Ovary (tissue), 7 donors: ENCODE measurements around the gene RILP.

DNA sequence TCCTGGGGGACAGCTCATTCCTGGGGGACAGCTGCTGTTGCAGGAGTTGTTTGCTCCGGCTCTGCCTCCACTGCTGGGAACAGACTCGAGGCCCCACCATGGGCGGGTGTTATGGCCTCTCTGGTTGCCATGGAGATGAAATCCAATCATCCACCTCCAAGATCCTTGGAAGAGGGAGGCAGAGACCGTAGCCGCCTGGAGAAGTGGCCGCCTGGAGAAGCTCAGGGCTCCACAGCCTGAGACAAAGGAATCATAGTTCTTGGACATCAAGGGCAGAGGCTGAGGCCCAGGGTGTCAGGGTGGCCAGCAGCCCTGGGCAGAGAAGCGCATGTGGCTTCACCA lies 36.3 kb downstream of the ABR start:
- PRO-cap, 7 experiments, result no peak in any of the 7 experiments
- RAMPAGE, long total RNA, 2 experiments, result no peak in any of the 2 experiments

DNA sequence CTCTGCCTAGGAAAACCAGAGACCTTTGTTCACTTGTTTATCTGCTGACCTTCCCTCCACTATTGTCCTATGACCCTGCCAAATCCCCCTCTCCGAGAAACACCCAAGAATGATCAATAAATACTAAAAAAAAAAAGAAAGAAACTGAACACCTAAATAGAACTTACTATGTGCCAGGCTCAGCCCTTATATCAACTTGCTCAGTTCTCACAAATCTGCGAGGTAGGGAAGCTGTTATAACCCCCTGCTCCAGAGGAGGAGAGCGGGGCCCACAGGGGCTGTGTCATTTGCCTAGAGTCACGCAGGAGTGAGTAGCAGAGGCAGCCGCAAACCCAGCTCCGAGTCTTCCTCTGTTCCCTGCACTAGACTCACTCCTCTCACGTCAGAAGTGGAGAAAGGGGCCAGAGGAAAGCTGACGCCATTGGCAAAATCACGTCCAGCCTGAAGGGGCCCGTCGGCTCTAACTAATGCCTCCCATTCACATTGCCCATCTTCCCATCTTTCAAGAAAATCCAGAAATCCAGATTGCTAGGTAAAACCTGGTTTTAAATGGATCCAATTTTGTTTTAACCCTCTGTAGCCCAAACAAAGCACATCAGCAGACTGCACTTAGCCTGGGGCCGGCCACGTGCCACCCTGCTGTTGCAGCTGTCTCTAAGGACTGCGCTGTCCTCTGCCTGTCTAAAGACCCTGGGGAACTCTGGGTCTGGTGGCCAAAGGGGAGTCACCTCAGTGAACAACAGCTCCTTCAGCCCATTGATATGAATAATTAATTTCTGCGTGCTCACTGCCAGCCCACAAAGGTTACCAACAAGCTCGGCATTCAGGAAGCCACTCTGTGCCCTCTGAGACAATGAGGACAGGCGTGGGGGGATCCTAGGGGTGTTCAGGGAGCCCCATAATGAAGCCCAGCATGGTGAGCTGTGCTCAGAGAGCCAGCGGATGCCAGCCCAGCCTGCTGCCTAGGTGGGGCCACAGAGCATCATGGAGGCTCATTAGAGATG lies 36.6 kb upstream of the ABR start:
- PRO-cap, 7 experiments, result no peak in any of the 7 experiments
- RAMPAGE, long total RNA, 2 experiments, result no peak in any of the 2 experiments

DNA sequence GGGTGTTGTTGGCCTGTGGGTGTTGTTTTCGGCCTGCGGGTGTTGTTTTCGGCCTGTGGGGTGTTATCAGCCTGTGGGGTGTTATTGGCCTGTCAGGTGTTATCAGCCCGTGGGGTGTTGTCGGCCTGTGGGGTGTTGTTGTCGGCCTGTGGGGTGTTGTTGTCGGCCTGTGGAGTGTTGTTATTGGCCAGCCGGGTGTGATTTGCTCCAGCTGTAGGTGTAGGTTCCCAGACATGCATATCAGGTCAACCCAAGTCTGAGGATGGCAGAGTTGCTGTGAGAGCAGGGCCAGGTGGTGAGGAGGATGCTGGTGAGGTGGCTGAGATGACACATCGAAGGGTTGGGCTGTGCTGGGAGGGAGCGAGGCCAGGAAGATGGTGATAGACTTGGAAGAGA lies 7.2 kb downstream of the TRARG1 start:
- PRO-cap, 7 experiments, result no peak in any of the 7 experiments
- RAMPAGE, long total RNA, 2 experiments, result no peak in any of the 2 experiments

GRCh38 chr17:1353786-1354333 lies 46.2 kb downstream of the YWHAE start:
- PRO-cap, 7 experiments, result no peak in any of the 7 experiments
- RAMPAGE, long total RNA, 2 experiments, result no peak in any of the 2 experiments

- PRO-cap, 7 experiments, result peak in 7 of 7 experiments; most common plus-strand start chr17:1491317 (in 5); most common minus-strand start chr17:1491223 (in 4)
- RAMPAGE, long total RNA, 2 experiments, result no peak in any of the 2 experiments
Observed at GRCh38 chr17:1490462-1491471, 1.7 kb downstream of the MYO1C start.

DNA sequence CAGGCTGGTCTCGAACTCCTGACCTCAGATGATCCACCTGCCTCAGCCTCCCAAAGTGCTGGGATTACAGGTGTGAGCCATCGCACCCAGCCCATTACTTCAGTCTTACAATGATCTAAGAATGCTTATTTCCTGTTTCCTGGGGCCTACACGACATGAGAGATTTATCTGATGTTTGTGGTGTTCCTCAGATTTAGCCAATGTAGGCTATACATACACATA lies 10.5 kb upstream of the INPP5K start:
- PRO-cap, 7 experiments, result no peak in any of the 7 experiments
- RAMPAGE, long total RNA, 2 experiments, result no peak in any of the 2 experiments

DNA sequence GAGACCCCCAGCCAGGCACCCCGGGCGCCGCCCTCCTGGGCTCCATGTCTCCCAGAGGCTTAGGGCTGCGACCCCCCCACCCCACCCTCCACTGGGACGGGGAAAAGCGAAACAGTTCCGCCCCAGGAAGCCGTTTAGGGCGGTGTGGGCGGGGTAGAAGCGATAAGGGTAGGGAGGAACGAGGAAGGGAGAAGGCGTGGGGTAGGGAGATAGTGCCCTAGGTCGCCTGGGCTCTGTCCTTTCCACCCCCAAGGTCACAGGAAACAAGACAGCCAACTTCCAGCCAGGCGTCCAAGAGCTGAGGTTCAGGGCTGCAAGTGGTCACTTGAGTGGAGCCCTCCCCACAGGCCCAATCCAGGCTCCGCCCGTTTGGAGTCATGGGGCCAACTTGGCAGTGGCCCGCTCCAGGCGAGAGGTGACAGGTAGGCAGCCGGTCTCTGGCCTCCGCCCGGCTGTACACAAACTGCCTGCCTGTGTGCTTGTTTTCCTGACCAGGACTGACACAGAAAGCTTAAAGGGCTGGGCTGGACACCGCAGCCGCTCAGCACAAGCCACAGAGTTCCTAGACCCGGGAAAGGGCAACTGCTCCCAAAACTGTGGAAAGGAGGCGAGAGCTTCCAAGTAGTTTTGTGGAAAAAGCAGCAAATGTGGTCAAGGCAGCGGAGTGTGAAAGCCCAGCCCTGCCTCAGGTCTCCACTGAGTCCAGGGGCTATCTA lies at the start of gene RILP:
Gene RILP (minus strand): TSS at position 108 of the 716 bp plus-strand sequence.
- PRO-cap, 7 experiments, result peak in 4 of 7 experiments; most common plus-strand start position 407 of the sequence (in 2); most common minus-strand start position 319 of the sequence (in 4)
- RAMPAGE, long total RNA, 2 experiments, result no peak in any of the 2 experiments

DNA sequence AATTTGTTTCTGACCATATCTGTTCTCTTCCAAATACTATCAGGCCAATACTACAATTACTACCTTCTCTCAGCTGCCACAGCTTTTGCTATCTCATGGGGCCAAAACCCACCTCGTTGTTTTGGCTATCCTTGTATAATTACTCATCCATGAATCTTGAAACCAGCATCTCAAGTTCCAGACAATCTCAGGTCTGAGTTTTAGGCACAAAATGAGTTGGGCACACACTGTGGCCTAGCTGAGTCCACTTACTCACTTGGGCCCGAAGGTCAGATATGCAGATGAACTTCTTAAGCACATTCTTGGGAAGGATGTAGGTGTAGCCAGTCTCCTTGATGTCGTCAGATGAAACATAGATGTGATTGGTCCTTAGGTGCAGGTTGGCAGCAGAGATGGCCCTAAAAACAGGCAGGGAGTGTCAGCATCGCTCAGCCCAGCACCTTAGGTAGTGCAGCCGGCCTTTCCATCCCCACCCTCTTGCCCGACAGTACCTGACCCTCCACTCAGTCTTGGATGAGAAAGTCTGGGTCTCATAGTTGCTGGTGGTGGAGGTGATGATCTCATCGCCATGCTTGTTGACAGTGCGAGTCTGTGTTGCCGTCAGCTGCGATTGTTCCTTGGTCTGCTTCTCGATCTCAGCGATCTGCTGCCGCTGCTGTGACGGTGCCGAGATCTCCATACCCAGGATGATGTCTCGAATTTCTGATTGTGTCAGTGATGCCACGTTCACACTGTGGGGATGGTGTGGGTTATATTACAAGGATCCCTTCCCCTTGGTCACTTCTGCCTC lies 3.8 kb upstream of the RILP start:
- PRO-cap, 7 experiments, result no peak in any of the 7 experiments
- RAMPAGE, long total RNA, 2 experiments, result no peak in any of the 2 experiments

GRCh38 chr17:1669877-1670501 lies 14.7 kb downstream of the PRPF8 start:
- PRO-cap, 7 experiments, result no peak in any of the 7 experiments
- RAMPAGE, long total RNA, 2 experiments, result no peak in any of the 2 experiments

- PRO-cap, 7 experiments, result peak in 2 of 7 experiments; most common plus-strand start chr17:1774110 (in 2); most common minus-strand start chr17:1773969 (in 2)
- RAMPAGE, long total RNA, 2 experiments, result no peak in any of the 2 experiments
Observed at GRCh38 chr17:1773693-1774242, 11.9 kb downstream of the SERPINF1 start.

DNA sequence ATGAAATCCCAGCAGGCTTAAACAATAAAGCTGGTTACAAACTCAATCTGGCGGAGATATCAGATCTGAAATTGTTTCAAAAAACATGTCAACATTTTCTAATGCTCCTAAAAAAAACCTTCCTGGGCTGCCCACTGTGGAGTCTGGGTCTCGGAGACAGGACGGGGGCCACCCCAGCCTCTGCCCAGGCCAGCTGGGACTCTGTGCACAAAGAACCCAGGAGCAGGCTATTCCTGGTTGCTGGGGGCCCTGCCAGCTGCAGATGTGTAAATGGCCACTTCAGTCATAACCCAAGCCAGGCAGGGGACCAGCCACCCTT lies 28.5 kb downstream of the RTN4RL1 start:
- PRO-cap, 7 experiments, result no peak in any of the 7 experiments
- RAMPAGE, long total RNA, 2 experiments, result no peak in any of the 2 experiments

DNA sequence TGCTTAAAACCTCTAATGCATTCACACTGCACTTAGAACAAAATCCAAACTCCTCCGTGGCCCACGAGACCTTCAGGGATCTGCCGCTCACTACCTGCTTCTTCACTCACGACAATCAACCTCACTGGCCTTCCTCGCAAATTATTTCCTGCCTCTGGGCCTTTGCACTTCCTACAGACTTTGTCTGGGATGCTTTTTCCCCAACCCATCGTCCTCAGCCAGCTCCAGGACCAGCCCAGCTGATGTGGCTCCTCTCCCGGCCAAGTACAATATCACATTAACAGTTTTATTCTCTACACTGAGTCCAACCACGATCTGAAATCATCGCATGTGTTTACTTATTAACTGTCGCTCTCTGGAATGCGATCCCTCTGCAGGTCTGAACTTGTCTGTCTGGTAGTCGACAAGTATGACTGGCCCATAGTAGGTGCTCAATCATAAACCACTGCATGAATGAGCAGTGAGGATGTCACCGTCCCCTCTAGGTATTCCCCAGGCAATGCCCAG lies 28.0 kb downstream of the RTN4RL1 start:
- PRO-cap, 7 experiments, result no peak in any of the 7 experiments
- RAMPAGE, long total RNA, 2 experiments, result no peak in any of the 2 experiments

DNA sequence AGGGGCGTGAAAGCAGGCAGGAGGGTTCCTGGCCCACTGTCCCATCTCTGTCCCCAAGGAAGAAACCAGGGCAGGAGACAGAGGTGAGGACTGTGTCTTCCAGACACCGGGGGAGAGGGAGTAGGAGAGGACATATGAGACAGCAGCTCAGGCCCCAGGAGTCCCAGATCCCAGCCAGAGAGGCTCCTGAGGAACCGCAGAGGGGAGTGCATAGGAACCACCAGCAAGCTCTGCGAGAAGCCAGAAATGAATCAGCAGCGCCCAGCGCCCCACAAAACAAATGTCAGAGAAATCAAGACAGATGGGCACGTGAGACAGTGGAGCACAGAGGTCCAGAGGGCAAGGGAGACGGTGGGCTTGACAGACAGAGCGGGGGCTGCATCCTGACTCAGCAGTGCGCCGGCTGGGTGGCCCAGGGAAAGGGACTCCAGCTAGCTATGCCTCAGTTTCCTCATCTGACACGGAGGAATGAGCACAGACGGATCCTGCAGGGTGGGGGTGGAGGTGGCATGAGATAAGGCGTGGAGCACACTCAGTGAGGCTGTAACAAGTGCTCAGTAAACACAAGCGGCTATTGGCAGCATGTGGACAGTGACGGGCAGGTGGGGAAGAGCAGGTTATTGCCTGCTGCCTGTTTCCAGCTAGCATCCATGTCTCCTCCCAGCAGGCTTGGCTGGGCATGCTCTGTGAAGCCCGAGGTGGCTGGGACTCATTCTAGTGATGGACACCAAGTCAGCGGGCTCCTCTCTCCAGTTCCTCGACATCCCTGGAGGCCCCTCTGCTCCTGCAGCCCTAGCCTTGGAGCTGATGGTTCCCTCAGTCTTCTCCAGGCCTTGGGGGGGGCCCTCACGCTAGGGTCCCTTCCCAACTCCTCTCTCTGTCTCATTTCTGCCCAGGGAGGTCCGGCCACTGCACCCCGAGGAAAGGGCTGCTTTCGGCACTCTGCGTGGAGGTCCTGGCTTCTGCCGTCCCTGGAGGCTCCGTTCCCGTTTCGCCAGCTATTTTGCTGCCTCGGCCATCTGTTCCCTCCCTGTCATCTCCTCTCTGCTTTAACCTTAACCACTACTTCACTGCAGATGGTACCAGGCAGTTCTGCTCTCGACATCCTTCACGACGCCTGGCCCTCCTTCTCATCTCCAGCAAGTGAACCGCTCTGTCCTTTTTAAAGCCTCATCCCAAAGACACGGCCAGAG lies 6.4 kb downstream of the RTN4RL1 start:
- PRO-cap, 7 experiments, result no peak in any of the 7 experiments
- RAMPAGE, long total RNA, 2 experiments, result no peak in any of the 2 experiments

DNA sequence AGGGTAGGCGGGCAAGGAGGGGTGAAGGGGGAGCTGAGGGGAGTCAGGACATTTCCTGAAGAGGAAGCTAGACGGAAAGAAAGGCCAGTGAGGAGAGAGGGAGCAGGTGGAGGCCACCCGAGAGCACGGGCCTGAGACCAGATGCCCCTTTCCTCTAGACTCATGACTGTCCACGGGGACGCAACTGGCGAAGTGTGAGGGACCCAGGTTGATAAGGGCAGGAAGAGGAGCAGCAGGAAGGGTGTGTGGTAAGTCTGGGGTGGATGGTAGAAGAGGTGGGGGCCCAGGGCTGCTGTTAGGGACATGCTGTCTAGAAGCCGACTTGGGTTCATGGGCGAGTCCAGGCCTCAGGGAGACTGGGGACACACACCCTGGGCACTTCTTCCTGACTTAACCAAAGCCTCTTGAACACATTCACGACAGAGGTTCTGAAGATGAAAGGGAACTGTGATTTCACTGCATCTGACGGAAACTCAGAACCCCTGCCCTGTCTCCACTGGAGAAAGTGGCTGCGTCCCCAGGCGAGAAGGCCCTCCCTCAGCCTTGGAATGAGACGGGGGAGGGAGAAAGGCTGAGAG lies 5.8 kb downstream of the HIC1 start:
- PRO-cap, 7 experiments, result peak in 5 of 7 experiments; most common plus-strand start position 544 of the sequence (in 1); most common minus-strand start position 498 of the sequence (in 3)
- RAMPAGE, long total RNA, 2 experiments, result no peak in any of the 2 experiments

- PRO-cap, 7 experiments, result no peak in any of the 7 experiments
- RAMPAGE, long total RNA, 2 experiments, result no peak in any of the 2 experiments
Observed at GRCh38 chr17:2064293-2065748, 9.9 kb downstream of the HIC1 start.

DNA sequence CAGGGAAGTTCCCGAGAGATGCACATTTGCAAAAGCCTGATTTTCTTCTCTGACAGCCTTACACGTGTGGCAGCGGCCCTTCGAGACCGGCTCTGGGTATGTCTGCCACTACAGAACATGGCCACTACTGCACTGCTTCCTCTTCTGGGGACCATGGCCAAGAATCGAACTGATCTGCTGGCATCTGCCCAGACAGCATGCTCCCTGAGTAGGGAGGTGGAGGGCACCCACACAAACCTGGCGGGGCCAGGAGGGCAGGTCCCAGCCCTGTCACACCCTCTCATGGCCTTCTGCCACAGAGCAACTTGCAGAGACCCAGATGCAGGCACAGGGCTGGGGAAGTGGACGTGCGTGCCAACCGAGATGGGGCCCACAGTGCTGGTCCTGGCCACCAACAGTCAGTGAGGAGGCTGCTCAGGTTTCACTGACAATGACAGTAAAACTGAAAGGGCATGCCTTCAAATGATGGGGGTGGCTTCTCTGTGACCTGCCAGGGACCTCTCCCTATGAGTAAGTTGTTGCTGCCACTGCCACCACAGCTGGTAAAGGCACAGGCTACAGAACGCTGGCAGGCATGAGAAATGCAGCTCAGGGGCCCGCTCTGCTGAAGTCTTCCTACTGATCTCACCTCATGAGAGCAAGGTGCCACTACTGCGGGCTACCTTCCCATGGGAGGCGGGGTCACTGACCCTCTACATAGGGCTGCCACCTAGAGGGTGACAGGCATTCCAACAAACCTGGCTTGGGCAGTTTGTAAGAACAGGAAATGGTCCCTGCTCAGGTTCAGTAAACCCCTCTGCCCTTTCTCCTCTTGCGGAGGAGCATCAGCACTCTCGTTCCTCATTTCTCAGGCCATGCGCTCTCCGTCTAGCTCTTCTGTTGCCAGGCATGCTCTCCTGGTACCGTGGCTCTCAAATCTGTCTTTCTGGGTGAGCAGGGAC lies 15.5 kb downstream of the HIC1 start:
- PRO-cap, 7 experiments, result no peak in any of the 7 experiments
- RAMPAGE, long total RNA, 2 experiments, result no peak in any of the 2 experiments

- PRO-cap, 7 experiments, result no peak in any of the 7 experiments
- RAMPAGE, long total RNA, 2 experiments, result no peak in any of the 2 experiments
Observed at GRCh38 chr17:2127635-2128282, 72.9 kb downstream of the HIC1 start.

DNA sequence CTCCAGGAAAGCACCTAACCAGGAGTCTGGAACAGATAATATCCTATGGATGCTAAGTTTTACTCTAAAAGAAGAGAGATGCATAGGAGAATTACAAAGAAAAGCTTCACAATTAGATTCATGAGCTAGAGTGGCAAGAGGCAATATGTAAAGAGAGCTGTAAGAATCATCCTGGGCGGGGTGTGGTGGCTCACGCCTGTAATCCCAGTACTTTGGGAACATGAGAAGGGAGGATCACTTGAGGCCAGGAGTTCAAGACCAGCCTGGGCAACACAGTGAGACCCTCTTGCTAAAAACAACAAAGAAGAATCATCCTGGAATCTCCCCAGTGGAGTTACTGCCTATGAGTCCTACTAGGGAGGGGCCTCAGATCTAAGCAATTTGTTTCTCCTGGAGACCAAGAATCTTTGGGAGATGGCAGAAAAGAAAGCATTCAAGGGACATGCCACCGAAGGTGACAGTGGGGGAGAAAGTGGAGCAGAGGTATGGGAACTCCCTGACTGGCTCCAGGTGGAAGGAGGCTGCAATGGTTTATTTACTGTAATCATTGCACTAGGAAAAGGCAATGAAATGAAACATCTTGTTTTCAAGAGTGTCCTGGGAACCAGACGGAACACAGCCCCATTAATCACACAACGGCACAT lies 119.2 kb downstream of the HIC1 start:
- PRO-cap, 7 experiments, result no peak in any of the 7 experiments
- RAMPAGE, long total RNA, 2 experiments, result no peak in any of the 2 experiments

GRCh38 chr17:2177146-2177911 lies 122.4 kb downstream of the HIC1 start:
- PRO-cap, 7 experiments, result no peak in any of the 7 experiments
- RAMPAGE, long total RNA, 2 experiments, result no peak in any of the 2 experiments

DNA sequence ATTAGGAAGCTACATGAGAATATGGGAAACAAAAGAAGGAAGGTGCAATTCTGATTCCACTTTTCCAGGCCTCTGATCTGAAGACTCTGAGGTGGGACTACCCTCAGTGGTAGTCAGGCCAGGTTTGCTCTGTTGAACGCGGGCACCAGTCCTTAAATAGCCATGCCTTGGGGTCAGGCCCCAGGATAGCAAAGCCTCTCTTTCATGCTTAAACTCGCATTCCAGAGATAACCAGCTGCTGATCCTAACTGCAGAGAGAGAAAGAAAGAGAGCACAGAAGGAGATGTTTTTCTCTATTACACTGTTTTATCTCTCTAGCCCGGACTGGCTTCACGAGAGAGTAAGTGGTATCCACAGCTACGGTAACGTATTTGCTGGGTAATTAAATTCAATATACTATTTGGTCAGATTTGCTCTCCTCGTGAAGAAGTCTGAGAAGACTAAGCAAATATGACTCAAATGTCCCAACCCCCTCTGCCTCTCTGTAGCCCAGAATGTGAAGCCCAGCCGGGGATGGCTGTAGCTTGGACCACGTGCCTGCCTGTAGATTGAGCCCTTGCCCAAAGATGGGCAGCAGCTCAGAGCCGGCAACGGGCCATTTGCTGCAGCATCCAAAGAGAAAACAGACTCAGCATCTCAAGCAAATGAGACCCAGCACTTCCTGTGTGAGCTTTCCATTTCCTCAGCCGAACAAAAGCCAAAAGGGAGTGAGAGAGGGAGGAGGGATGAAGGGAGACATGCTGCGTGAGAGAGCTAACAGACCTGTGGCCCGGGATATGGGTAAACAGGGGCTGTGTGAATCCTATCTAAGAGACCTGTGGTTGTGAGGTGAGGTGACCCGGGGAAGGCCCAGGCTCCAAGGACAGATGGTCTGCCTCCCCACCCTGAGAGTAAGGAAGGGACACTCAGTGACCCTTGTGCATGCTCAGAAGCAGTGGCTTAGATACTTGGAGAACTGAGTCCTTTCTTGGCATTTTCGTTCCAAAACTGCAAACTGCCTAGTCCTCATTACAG lies 122.1 kb downstream of the SMG6 start:
- PRO-cap, 7 experiments, result peak in 6 of 7 experiments; most common plus-strand start position 707 of the sequence (in 3); most common minus-strand start position 131 of the sequence (in 5)
- RAMPAGE, long total RNA, 2 experiments, result no peak in any of the 2 experiments